ENCODE measurements around the genes TFPI2, GNG11 and BET1.

DNA sequence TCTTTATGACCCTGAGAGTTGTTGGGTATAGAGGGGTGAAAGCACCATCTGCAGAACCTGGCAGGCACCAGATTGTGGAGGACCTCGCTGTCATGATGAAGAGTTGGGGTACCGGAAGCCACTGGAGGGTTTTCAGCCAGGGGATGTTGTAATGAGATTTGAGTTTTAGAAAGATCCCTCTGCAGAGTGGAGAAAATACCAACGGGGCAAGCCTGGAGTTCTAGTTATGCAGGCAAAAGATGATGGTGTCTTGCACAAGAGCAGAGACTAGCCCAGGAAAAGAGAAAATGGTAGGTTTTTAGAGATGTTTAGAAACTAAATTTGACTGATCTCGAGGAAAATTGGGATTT lies 34.4 kb upstream of the CDK6 start:
- PRO-cap, 3 experiments = no peak in any of the 3 experiments
- RRBS = no CpG with 5 or more reads among the region's 4 CpGs

DNA sequence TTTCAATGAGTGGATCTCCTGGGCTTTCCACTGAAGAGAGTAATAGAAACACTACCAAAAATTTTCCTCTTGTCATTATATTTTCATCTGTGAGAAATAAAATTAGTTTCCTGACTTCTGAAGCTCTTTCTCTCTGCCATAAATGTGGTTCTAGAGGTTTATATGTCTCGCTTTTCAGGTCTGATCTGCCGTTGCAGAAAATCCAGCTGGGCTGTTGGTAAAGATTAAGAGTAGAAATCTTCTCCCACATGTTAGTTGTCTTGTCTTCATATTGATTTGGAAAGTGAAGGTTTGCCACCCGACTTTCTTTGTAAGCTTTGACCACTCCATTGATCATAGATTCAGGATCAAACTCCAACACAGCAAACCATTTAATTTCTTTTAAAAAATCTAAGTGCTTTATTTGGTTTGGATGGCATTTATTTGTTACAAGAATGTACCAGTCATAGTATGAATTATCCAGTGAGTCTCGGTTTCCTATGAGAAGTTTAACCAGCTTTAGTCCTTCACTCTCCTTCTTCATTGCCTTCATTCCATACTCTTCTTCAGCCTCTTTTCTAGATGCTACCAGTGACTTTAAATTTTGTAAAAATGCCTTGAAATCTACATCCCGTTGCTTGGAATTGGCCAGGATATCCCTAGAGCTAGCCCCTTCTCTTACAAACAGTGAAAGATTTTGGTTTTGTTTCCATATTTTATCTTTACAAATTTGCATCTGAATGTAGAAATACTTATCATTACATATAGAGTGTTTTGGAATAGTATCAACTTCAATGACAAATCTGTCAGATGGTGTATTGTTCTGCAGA lies 13.7 kb downstream of the SAMD9L start:
- PRO-cap, 3 experiments = no peak in any of the 3 experiments
- RRBS = no CpG with 5 or more reads among the region's 5 CpGs

- PRO-cap, 3 experiments = no peak in any of the 3 experiments
- RRBS = no CpG with 5 or more reads among the region's 4 CpGs
Observed at GRCh38 chr7:93315933-93316591, 83.9 kb downstream of the VPS50 start.

DNA sequence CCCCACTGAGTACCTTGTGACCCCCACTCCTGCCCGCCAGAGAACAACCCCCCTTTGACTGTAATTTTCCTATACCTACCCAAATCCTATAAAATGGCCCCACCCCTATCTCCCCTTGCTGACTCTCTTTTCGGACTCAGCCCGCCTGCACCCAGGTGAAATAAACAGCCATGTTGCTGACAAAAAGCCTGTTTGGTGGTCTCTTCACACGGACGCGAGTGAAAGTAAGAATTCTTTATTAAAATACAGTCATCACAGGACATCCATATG lies 167.2 kb downstream of the VPS50 start:
- PRO-cap, 3 experiments = no peak in any of the 3 experiments
- RRBS = no CpG with 5 or more reads among the region's 6 CpGs

DNA sequence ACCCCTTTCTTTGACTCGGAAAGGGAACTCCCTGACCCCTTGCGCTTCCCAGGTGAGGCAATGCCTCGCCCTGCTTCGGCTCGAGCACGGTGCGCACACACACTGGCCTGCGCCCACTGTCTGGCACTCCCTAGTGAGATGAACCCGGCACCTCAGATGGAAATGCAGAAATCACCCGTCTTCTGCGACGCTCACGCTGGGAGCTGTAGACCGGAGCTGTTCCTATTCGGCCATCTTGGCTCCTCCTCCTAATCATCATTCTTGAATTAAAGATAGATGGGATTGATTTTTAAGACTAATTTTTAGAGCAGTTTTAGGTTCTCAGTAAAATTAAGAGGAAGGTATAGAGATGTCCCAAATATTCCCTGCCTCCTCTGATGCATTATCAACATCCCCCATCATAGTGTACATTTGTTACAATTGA lies 97.1 kb downstream of the TFPI2 start:
- PRO-cap, 3 experiments = no peak in any of the 3 experiments
- RRBS = no CpG with 5 or more reads among the region's 15 CpGs

GRCh38 chr7:93890573-93891212 lies at the start of gene TFPI2:
TFPI2 (minus strand) TSS chr7:93890753.
- PRO-cap, 3 experiments = peak in 3 of 3 experiments; most common plus-strand start chr7:93891082 (in 1); most common minus-strand start chr7:93890753 (in 3)
- RRBS = no CpG with 5 or more reads among the region's 42 CpGs

DNA sequence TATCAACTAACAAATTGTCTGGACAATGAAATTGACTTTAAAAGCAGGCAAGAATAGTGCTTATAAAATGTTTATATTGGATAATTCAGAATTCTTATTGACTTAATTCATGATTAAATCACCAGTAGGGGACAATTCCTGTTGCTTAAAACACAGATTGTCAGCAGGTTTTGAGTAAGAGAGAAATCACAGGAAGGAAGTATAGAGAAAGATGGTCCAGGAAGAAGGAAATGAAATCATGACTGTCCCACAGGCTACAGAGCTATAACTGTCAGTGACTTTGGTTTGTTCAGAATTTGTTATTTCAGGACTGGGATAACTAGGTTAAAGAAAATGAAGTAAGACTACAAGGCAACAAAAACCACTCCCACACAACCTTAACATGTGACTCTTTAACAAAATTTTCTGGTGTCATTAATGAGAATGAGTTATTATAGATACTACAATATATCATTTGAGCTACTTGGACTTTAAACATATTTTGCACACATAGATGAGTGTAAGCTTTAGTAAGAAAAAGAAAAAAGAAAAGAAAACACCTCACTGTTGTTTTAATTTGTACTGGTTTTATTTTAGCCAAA lies 6.9 kb downstream of the GNGT1 start:
- PRO-cap, 3 experiments = no peak in any of the 3 experiments

DNA sequence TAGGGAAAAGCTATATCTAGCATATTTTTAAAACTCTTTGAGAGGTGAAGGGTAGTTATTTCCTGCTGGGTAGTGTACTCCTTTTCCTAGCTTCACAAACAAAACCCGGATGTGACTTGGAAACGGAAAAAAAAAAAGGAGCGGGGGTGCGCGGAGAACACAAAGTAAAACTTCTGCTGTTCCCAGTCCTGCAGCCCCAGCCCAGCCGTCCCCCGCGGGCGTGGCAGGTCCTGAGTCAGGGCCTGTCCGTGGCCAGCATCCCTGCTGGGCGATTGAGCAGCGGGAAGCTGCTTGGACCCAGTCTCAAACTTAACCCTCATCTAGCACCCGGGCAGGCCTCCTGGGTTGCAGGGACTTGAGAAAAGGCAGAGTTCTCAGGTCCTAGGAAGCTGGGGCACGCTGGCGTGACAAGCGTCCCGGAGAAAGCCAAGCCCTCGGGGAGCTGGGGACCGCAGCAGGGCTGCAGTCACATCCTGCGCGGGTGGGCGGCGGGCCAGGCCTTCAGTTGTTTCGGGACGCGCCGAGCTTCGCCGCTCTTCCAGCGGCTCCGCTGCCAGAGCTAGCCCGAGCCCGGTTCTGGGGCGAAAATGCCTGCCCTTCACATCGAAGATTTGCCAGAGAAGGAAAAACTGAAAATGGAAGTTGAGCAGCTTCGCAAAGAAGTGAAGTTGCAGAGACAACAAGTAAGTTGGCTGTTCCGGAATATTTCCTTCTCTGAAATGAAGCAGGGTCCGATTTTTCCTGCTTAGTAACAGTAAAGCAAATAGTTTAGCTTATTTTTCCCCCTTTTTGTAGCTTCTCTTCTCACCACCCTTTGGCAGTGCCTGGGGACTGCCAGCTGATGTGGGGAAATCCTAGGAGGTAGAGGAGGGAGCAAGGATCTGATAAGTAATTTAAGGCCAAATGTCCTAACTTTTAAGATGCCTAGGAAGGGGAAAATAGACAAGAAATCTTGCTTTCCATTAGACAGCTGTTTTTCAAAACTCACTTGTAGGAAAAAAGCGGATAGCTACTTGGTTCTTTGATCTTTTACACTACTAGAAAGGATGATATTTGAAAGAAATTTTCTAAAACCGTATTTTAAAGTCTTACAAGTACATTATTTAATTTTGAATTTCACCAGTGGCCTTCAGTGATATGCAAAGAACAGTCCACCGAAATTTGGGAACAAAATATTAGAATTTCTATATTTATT lies at the start of gene GNG11:
GNG11 (plus strand) TSS at position 185 of the 1,195 bp plus-strand sequence.
- PRO-cap, 3 experiments = peak in 3 of 3 experiments; most common plus-strand start position 504 of the sequence (in 3); most common minus-strand start position 96 of the sequence (in 2)
- RRBS = 2% methylated on average over 6 of the region's 41 CpGs

DNA sequence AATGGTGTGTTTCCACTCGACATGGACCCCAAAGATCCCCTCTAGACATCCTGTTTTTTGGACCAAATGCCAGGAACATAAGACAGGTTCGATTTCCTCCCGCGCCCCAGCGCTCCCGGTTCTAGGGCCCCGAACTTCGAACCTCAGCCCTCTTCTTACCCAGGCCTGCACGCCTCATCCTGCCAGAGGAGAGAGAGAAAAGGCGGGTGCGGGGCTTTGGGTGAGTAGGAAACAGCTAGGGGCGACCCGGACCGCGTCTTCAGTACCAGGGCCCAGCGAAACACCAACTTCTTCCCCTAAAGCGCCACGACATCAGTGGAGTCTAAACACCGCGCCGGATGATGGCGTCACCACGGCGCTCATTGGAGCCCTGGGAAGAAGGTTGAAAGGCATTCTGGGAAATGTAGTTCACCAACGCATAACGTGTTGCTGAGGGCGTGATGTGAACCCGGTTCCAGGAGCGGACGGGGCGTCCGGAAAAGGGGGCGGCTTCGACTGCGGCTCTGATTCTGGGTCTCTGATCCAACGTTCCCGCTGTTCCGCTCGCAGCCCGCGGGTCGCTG lies at the start of gene BET1:
BET1 (minus strand) TSS at position 317 of the 563 bp plus-strand sequence.
- PRO-cap, 3 experiments = peak in 3 of 3 experiments; most common plus-strand start position 457 of the sequence (in 3); most common minus-strand start position 264 of the sequence (in 2)
- RRBS = 1% methylated on average over 16 of the region's 42 CpGs

- PRO-cap, 3 experiments = no peak in any of the 3 experiments
- RRBS = no CpG with 5 or more reads among the region's 1 CpG
Observed at GRCh38 chr7:94197269-94197752, 193.2 kb upstream of the BET1 start.

GRCh38 chr7:94654858-94655435 lies 986 bp downstream of the SGCE start:
- PRO-cap, 3 experiments = no peak in any of the 3 experiments
- RRBS = no CpG with 5 or more reads among the region's 26 CpGs

GRCh38 chr7:95246771-95247183 lies 77.6 kb downstream of the PON1 start:
- PRO-cap, 3 experiments = no peak in any of the 3 experiments
- RRBS = no CpG with 5 or more reads among the region's 6 CpGs

GRCh38 chr7:95511701-95512144 lies 26.0 kb downstream of the ASB4 start:
- PRO-cap, 3 experiments = no peak in any of the 3 experiments
- RRBS = no CpG with 5 or more reads among the region's 3 CpGs

- PRO-cap, 3 experiments = peak in 1 of 3 experiments; most common plus-strand start chr7:95545199 (in 1)
- RRBS = no CpG with 5 or more reads among the region's 6 CpGs
Observed at GRCh38 chr7:95544820-95545697, 51.3 kb downstream of the PDK4 start.

GRCh38 chr7:95586731-95587334 lies 9.5 kb downstream of the PDK4 start:
- PRO-cap, 3 experiments = no peak in any of the 3 experiments
- RRBS = no CpG with 5 or more reads among the region's 3 CpGs

GRCh38 chr7:95681164-95681448 lies 84.8 kb upstream of the PDK4 start:
- PRO-cap, 3 experiments = no peak in any of the 3 experiments

DNA sequence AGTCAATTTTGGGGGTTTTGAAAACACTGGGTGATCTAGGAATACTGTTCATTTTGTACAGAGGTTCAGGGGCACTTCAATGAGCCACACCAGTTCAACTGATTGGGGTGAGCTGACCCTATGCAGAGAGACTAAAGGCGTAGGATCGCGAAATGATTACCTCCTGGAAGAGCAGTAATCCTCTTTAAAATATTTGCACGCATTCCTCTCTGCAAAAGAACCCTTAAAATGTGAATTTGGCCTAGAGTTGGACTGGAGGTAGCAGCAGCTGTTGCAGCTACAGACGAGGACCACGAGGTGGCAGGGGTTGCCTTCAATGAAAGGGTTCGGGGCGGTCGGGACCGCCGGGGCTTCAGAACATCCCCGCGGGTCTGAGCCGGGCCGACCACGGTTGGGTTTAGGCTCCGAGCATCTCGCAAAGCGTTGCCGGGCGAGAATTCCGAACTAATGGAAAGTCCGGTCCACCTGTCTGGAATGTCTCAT lies 246.5 kb downstream of the SLC25A13 start:
- PRO-cap, 3 experiments = no peak in any of the 3 experiments
- RRBS = 3% methylated on average over 7 of the region's 23 CpGs

- PRO-cap, 3 experiments = no peak in any of the 3 experiments
- RRBS = 1% methylated on average over 5 of the region's 34 CpGs
Observed at GRCh38 chr7:96075914-96076666, 245.8 kb downstream of the SLC25A13 start.

- PRO-cap, 3 experiments = no peak in any of the 3 experiments
- RRBS = no CpG with 5 or more reads among the region's 12 CpGs
Observed at GRCh38 chr7:96188532-96189175, 133.2 kb downstream of the SLC25A13 start.

- PRO-cap, 3 experiments = no peak in any of the 3 experiments
- RRBS = no CpG with 5 or more reads among the region's 5 CpGs
Observed at GRCh38 chr7:96236160-96236710, 85.7 kb downstream of the SLC25A13 start.